ENCODE measurements around a stretch of chr14.

DNA sequence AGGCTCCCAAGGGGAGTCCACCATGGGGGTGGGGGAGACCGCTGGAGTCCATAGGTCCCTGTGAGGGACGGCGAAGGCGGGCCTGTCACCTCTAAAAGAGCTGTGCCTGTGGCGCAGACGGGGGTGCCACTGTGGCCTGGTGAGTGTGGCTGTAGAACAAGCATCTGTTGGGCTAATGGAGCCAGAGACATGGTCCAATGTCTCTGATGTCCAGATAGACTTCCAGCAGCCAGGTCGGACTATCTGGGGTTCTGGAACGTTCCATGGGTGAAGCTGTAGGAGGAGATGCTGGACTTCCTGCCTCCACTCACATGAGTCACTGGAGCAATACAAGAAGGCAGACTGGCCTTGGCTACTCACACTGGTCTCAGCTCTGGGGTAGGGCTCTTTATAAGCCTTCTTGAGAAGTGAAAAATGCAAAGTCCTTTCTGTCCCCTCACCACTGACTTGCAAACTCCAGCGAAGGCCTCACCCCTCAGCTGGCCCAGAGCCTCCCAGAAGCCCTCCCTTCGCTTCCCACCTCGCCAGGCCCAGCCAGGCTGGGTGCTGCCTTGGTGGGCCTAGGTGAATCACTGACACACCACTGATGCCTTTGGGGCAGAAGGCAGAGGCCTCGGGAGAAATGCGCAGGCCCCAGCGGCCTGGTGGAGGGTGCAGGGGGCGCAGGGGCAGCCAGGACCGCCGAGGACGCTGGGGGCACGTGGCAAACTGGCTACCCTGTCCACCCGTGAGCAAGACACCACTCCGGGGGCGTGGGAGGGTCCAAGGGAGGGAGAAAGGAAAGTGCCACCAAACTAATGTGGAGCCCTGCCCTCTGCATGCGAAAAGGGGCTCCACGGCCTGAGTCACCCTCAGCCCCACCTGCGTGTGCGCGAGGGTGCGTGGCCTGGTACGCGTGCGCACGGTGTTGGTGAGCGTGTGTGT, 1.0 kb upstream of the TRAF3 start:
- RRBS, 2 experiments, result no CpG with 5 or more reads among the region's 33 CpGs

DNA sequence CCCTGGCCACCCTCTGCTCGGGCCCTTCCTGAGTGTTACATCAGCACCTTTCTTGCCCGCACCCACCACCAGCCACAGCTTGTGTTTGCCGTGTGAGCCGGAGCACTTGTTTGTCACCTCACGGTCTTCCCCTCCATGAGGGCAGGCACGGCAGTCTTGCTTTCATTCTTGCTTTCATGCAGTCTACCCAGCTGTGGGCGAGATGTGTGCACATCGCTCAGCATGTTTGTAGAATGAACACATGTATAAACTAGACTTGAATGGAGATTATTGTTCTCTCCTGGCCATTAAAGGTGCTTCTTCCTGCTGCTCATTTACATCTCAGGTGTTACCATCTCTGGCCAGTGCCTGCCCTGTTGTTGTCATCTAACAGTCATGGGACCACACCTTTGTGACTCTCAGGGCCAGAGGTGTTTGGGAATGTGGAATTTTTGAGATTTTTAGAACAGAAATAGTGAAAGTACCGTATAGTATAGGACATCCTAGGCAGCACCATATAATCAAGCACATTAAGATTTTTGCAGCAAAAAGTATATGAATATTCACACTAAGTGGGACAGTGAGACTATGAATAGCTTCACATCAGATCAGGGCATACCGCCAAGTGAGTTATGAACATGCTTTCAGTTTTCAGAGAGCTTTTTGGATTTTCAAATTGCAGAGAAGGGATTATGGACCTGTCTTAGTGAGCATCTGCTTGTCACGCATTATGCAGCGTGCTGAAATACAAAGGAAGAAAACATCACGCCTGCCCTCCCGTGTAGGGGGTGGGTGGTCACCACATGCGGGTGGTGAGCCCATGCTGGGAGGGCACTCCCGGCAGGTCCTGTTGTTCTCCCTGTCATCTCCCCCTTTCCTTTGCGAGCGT, 42.3 kb downstream of the TRAF3 start:
- RRBS, 2 experiments, result no CpG with 5 or more reads among the region's 18 CpGs

GRCh38 chr14:102873882-102874205, 48.6 kb upstream of the AMN start:
- RRBS, 2 experiments, result no CpG with 5 or more reads among the region's 4 CpGs

DNA sequence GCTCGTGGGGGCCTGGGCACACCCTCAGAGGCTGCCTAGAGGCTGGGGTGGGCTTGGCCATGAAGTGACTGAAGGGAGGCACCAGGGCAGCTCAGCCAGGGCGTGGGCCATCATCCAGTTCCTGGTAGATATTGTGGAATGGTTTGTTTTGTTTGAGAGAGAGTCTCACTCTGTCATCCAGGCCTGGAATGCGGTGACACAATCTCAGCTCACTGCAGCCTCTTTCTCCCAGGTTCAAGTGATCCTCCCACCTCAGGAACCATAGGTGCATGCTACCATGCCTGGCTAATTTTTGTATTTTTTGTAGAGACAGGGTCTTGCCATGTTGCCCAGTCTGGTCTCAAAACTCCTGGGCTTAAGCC, 43.3 kb upstream of the AMN start:
- RRBS, 2 experiments, result no CpG with 5 or more reads among the region's 3 CpGs

- RRBS, 2 experiments, result 0% methylated on average over 1 of the region's 12 CpGs; no CpG with 5 or more reads in 1 of the 2 experiments
These were observed 42.7 kb downstream of the CDC42BPB start for GRCh38 chr14:103014414-103015344.

GRCh38 chr14:103119215-103119472, 4.1 kb upstream of the TNFAIP2 start:
- RRBS, 2 experiments, result no CpG with 5 or more reads among the region's 5 CpGs

GRCh38 chr14:103138432-103139513, 15.5 kb downstream of the TNFAIP2 start:
- RRBS, 2 experiments, result 5 to 22% methylated on average over 39 to 42 of the region's 76 CpGs

- RRBS, 2 experiments, result no CpG with 5 or more reads among the region's 12 CpGs
These were observed 63.8 kb downstream of the TNFAIP2 start for GRCh38 chr14:103186896-103187709.

- RRBS, 2 experiments, result no CpG with 5 or more reads among the region's 10 CpGs
These were observed 19.6 kb upstream of the EIF5 start for GRCh38 chr14:103314393-103314902.

DNA sequence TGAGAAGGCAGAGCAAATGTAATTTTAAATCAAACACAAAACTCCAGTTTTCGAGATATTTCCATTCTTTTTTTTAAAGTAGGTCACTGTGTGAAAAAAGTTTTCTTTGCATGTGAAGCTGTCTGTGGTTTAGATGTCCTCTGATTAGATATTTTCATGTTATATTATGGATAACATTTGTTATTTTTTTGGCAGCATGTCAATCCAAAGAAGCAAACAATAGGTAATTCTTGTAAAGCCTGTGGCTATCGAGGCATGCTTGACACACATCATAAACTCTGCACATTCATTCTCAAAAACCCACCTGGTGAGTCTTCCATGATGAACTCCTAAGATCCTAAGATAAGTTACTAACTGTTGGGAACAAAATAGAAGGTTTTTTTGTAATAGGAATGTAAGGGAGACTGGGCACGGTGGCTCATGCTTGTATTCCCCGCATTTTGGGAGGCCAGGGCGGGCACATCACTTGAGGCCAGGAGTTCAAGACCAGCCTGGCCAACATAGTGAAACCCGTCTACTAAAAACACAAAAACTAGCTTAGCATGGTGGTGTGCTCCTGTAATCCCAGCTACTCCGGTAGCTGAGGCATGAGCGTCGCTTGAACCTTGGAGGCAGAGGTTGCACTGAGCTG, 3.0 kb downstream of the EIF5 start:
- RRBS, 2 experiments, result no CpG with 5 or more reads among the region's 9 CpGs

GRCh38 chr14:103356096-103356519, 22.1 kb downstream of the EIF5 start:
- RRBS, 2 experiments, result no CpG with 5 or more reads among the region's 5 CpGs

- RRBS, 2 experiments, result 2 to 4% methylated on average over 6 to 8 of the region's 25 CpGs
These were observed 737 bp upstream of the TRMT61A start for GRCh38 chr14:103528052-103528865.

DNA sequence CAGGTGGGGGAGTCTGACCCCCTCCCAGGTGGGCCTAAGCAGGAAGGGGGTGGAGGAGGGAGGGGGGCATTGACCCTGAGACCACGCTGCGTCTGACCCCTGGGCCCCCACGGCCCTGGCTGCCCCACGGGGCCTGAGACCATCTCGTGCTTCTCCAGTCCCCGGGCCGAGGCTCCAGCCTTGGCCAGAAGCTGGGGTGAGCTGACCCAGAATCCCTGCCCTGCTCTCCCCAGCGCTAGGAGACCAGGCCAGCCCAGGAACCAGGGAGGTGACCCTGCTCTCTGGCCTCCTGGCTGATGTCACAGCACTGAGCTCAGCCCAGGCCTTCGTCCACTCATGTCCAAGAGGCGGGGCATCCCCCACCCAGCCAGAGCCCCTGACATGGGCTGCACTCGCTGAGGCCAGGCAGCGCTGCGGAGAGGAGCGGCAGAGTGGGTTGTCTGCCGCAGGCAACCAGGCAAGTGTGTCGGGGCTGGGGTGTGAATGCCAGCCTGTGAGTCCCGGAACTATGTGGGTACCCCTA, 6.2 kb downstream of the TRMT61A start:
- RRBS, 2 experiments, result no CpG with 5 or more reads among the region's 17 CpGs

DNA sequence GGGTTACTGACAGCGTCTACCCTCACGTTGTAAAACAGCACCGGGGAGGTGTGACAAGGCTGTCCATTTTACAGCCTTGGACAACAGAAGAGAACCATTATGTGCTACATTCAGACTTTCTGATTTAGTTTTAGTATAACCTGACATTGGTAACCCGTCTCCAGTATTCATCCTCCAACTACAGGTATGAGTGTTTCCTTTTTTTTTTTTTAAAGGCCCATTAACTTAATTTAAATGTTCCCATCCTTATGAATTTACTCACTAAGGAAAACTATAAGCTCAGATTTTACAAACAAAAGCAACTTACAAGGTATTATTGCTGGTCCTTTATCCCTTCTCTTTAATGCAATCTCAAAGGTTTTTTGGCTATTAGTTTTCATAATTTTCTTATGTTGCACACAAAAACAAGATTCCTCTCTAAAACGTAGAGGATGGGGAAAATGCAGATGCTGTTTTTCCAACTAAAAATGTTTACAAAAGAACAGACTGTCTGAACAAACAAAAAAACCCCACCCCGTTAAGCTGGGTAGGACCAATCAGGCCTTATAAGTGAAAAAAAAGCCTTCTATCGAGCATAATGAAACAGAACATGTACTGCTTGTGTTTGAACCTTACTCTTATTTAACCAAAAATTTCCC, 3.5 kb downstream of the BAG5 start:
- RRBS, 2 experiments, result no CpG with 5 or more reads among the region's 7 CpGs

DNA sequence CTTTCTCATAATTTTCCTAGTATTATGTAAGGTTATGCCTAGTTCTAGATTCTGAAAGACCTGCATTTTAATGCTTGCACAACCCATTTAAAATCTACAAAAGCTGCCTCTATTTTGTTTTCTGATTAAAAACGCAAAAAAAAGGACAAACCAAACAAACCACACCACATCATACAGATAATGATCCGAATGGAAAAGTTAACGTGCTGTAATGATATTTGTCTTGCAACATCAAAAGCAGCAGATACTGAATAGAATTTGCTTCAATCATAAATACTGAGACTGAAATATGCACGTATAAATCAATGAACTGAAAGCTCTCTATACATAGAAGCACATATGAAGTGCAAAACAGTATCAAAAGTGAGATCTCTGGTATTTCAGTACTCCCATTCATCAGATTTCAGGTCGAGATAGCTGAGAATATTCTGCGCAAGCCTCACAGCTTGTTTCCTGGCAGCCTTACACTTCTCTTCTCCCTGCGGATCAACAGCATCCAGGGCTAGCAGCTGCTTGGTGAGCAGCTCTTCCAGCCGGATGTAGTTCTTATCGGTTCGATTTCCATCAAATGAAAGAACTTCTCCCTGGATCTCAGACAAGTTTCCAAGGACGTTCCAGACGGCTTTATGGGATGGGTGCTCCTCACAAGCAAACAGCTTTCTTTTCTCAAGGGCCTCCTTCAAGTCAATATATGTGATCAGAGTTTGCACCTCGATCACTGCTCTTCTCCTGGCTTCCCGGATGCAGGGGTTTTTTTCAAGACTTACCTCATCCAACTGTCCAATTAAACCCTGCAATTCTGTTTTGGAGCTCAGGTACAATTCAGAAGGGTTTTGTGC, 2.8 kb downstream of the BAG5 start:
- RRBS, 2 experiments, result no CpG with 5 or more reads among the region's 14 CpGs

- RRBS, 2 experiments, result no CpG with 5 or more reads among the region's 5 CpGs
These were observed 30.8 kb downstream of the COA8 start for GRCh38 chr14:103593672-103593897.

- RRBS, 2 experiments, result no CpG with 5 or more reads among the region's 1 CpG
These were observed 1.6 kb downstream of the KLC1 start for GRCh38 chr14:103630619-103631030.

DNA sequence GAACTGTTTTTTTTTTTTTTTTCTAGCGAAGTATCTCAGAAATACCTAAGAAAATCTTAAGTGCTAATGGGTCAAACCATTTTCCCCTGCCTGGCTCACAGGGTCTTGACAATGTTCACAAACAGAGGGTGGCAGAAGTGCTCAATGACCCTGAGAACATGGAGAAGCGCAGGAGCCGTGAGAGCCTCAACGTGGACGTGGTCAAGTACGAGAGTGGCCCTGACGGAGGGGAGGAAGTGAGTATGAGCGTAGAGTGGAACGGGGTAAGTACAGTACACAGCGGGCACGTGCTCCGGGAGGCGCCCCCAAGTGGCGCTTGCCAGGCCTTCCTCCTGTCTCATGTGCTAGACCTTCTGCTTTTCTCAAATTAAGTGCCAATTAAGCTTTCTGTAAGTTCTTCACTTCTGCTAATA, 36.0 kb downstream of the XRCC3 start:
- RRBS, 2 experiments, result no CpG with 5 or more reads among the region's 14 CpGs

DNA sequence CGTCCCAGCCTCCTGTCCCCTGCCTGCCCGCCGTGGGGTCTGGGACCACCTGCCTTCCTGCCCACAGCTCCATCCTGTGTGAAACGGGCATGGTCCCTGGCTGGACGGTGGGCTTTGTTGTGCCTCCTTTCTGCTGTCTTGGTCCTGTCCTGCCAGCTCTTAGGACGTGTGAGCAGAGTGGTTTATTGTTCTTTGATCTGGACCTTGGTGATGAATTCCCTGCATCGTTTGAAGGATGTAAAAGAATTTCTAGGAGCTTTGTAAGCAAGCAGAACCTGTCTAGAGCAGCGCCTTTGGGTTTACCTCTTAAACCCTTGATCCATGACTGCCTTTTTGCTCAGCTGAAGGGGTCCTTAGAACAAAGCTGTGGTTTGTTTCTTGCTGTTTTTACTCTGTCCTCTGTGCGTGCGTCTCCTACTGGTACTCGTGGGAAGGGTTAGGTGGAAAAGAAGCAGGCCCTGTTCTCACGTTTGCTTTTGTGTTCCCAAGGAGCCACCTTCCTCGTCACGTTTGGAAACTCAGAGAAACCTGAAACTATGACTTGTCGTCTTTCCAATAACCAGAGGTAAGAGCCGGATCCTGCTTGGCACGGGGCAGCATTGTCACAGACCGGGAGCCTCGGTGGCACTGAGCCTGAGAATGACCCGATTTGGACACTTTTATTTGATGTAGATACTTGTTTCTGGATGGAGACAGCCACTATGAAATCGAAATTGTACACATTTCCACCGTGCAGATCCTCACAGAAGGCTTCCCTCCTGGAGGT, 13.0 kb downstream of the ZFYVE21 start:
- RRBS, 2 experiments, result 90% methylated on average over 2 of the region's 22 CpGs; no CpG with 5 or more reads in 1 of the 2 experiments

DNA sequence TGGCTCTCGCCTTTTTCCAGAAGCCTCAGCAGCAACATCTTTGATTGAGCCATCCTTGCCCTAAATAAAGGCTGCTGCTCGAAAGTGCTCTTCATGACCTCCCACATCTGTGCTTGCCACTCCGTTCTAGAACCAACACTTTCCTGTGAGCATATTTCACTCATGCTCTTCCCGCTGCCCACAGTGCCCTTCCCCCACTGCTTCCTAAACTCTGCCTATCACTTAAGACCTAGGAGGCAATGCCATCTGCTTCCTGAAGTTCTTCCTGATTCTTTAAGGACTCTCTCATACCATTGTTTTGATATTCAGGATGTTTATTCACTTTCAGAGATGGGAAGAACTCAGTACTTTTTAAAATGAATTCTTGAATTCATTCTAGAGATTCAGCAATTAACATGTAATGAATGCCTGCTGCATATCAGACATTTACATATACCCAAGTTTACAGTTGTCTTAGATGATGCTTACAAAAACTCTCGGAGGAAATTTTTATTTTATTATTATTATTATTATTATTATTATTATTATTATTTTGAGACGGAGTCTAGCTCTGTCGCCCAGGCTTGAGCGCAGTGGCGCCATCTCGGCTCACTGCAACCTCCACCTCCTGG, 50.0 kb downstream of the ZFYVE21 start:
- RRBS, 2 experiments, result no CpG with 5 or more reads among the region's 10 CpGs

All from Panc1 (cell line).